LUHMES (cell line): ENCODE measurements around a stretch of chr16.

DNA sequence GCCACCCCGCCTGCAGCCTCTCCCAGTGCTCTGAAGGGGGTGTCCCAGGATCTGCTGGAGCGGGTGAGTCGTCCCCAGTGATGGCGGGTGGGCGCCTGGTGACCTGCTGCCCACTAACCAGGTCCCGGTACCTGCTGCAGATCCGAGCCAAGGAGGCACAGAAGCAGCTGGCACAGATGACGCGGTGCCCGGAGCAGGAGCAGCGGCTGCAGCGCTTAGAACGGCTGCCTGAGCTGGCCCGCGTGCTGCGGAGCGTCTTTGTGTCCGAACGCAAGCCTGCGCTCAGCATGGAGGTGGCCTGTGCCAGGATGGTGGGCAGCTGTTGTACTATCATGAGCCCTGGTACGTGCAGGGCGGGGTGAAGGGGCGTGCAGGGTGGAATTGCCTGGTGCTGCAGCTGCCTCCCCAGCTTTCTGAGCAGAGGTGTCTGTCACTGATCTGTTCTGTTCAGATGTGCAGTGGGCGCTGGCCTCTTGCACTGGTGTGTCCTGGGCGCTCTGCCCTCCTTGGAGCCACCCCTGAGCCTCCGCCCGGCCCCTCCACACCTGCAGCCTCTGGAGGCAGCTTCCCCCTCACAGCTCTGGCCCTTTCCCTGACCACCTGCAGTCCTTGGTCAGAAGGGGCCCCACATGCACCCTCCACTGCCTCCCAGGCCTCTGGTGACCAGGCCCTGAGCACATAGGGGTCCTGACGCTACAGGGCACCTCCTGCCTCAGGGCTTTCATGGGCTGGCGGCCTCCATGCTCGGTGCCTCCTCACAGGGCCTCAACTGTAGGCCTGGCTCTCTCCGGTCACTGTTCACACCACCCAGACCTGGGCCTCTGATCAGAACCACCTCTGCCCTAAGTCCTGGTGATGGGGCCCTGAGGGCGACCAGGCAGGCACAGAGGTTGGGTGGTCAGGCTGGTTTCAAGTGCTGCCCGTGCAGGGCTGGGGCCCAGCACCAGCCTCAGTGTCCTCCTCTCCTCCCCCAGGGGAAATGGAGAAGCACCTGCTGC is 3.9 kb downstream of the CDT1 start:
- PRO-cap = no peak

GRCh38 chr16:88871217-88872163 is 5.0 kb upstream of the PABPN1L start:
- PRO-cap = no peak

DNA sequence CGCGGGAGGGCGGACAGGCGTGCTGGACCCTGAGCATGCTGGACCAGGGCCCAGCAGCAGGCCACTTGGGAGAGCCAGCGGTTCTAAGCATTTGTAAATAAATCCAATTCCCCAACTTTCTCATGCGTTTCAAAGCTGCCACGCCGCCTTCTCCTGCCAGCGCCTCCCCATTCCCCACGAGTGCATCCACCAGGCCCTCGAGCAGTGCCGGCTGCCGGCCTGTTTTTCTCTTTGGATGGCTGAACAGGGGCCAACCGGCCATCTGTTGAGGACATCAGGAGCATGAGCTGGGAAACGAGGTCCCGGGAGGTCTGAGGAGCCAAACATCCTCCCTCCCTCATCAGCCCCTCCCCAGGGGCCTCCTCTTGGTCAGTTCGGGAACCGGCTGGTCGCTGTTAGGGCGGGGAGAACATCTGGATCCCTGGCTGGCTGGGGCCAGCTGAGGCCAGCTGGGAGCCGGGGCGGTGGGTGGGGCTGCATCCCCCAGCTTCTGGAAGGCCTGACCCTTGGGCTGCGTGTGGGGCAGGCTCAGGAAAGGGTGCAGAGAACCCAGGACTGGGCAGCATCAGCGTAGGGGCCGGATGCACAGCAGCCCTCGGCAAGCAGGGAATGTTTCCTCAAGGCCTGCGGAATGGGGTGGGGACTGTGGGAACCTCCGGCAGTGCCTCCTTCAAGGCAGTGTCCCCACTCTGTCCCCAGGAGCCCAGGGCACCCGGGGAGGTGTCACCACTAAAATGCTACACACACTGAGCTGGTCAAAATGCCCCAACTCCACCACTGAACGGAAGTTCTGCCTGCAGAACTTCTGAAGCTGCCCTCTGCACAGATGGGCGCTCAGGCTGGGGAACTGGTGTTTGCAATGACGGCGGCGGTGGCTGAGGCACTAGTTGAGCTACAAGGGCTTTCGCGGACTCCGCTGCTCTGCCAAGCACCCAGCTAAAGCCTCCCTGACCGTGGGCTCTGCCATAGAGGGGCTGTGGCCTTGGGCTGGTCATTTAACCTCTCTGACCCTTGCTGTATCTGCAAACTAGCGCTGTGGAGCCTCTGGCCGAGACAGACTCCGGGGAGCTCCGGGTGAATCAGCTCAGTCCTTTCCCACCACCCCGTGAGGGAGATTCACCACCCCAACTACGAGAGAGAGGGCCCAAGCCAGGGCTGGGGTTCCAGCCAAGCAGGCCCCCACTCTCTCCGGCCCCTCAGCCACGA is 21.0 kb upstream of the PABPN1L start:
- PRO-cap = no peak

DNA sequence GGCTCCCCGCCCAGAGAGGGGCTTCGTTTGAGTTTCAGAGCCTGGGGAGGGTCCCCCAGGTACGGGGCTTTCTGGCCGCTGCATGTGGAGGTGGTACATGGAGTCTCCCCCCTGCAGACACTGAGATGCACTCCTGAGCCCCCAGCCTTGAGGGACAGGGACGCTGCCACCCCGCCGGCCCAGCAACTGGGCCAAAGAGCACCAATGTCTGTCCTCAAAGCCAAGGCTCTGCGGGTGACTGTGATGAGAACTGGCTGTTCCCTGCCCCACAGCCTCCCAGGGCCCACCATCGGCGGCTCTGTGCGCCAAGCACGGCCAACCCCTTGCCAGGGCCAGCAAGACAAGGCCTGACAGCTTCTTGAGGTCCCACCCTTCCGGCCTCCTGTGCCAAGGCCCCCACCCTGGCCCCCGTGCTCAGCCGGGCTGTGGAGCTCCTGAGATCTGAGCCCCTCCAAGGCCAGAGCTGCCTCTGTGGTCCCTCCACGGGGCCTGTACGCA is 34.2 kb upstream of the PABPN1L start:
- PRO-cap = no peak

- PRO-cap = bidirectional peak, plus-strand start at chr16:88993294, minus-strand start at chr16:88993091
Observed at GRCh38 chr16:88992512-88993723, 15.9 kb upstream of the CBFA2T3 start.

DNA sequence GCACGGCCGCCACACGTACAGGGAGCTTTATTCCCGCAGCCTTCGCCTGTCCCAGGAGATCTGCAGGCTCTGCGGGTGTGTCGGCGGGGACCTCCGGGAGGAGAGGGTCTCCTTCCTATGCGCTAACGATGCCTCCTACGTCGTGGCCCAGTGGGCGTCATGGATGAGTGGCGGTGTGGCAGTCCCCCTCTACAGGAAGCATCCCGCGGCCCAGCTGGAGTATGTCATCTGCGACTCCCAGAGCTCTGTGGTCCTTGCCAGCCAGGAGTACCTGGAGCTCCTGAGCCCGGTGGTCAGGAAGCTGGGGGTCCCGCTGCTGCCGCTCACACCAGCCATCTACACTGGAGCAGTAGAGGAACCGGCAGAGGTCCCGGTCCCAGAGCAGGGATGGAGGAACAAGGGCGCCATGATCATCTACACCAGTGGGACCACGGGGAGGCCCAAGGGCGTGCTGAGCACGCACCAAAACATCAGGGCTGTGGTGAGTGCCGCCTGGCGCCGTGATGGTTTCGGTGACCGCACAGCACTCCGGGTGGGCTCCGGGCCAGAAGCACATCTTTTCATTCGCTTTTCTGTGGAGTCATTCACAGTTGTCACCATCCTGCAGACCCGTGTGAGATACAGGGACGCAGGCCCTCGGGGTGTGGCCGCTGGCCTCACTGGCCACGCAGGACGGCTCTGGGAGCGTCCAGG is 7.4 kb downstream of the ACSF3 start:
- PRO-cap = no peak

- PRO-cap = no peak
Observed at GRCh38 chr16:89154741-89155619, 16.6 kb upstream of the CDH15 start.

DNA sequence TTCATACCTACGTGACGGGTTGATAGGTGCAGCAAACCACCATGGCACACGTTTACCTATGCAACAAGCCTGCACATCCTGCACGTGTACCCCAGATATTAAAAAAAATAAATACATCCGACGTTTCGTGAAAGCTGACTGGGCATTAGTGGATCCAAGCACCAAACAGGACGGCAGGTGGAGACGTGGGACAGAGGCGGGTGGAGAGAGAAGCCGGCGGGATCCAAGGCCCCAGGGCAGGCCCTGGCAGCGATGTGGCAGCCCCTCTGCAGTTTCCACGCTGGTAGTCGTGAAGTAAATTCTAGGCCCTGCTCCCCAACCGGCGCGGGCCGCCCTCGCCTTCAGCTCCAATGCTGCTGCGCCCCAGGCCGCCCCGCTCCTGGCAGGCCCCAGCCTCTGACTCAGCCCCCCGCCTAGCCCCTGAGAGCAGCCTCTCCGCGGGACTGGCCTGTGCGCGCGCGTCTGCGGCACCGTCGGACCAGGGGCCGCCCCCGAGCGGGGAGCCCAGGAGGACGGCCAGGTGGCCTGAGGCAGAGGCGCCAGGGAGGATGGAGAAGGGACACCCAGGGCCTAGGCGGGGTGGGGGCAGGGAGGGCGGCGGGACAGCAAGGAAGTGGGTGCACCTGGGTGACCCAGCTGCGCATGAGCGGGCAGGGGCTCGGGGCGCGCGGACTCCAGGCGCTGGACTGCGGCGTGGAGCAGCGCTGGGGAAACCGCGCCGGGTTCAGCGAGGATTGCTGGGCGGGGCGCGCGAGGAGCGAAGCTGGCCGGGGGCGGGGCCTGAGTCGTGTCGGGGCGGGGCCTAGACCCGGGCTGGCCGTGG is 29.4 kb downstream of the ZNF778 start:
- PRO-cap = bidirectional peak, plus-strand start outside the sequence, minus-strand start at position 737 of the sequence

GRCh38 chr16:89256424-89257777 is 39.4 kb downstream of the ZNF778 start:
- PRO-cap = unidirectional peak, plus-strand start at chr16:89257130

- PRO-cap = no peak
Observed at GRCh38 chr16:89282270-89282870, 64.9 kb downstream of the ZNF778 start.

- PRO-cap = no peak
Observed at GRCh38 chr16:89292197-89293075, 74.9 kb downstream of the ZNF778 start.

- PRO-cap = no peak
Observed at GRCh38 chr16:89323527-89324221, 106.2 kb downstream of the ZNF778 start.

DNA sequence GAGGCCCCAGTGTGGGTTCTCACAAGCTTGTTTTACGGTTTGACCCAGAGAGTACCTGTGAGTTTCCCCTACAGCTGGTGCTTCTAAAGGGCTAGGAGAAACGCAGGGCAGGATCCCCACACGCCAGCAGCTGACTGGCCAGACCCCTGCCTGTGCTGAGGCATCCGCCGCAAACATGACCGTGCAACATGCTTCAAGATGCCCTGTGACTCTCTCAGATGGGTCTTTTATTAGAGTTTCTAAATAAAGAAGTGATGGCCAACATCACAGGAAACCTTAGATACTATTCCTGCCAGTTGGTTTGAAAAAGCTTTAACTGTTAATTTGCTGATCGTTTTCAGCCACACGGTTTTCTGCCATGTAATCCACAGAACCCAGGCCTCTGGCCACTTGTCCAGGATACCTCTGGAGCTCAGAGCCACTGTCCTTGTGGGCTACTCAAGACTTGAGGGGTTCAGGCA is 118.3 kb downstream of the ZNF778 start:
- PRO-cap = no peak

- PRO-cap = no peak
Observed at GRCh38 chr16:89378592-89379397, 111.6 kb downstream of the ANKRD11 start.

DNA sequence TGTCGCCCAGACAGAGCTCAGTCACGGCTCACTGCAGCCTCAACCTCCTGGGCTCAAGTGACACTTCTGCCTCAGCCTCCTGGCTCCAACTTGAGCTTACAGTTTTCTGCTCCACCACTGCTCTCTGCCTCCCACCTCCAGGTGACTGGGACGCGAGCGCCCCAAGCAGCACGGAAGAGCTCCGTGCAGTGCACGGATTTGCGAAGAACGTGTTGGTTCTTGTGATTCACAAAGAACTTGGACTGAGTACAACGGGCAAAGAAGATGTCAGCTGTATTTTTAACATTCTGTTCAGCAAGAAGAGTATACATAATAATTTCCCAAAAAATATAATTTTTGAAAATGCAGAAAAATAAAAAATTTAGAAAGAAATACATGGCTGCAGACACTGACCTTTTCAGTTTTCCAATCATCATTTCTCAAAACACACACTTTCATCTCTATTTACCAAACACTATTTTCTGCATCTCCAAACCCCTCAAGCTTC is 110.8 kb downstream of the ANKRD11 start:
- PRO-cap = no peak

DNA sequence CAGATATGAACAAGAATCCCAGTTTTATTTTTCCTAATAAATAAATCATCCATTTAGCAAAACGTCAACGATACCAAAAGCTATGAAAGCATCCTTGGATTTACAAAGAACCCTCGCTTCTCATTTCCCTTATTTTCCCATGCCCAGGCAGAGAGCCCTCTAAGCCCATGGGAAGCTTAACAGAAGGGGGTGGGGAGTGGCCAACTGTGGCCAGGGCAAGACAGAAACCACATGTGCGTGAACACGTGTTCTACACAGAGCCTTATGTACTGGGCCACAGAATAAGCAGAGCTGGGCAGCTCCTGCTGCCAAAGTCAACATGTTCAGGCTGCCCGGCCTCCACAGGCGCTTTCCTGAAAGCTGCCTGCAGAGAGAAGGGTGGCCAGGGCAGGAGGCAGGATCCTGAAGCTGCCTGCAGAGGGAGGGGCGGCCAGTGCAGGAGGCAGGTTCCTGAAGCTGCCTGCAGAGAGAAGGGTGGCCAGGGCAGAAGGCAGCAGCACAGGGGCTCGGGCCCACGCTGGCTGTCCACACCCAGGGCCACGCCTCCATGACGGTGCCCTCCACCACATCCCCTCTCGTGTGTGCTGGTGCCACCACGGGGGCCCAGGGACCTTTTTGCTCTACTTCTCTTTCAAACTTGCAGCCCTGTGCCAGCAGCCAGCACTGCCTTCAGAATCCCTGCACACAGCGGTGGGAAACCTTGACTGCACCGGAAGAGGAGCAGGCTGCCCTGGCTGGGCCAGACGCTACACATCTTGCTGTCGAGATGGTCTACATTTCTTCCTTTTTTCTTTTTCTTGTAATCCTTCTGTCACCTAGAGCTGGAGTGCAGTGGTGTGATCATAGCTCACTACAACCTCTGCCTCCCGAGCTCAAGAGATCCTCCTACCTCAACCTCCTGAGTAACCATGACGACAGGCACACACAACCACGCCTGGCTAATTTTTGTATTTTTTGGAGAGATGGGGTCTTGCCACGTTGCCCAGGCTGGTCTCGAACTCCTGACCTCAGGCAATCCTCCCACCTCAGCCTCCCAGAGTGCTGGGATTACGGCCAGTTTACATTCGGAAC is 79.4 kb downstream of the ANKRD11 start:
- PRO-cap = unidirectional peak, plus-strand start at position 294 of the sequence

DNA sequence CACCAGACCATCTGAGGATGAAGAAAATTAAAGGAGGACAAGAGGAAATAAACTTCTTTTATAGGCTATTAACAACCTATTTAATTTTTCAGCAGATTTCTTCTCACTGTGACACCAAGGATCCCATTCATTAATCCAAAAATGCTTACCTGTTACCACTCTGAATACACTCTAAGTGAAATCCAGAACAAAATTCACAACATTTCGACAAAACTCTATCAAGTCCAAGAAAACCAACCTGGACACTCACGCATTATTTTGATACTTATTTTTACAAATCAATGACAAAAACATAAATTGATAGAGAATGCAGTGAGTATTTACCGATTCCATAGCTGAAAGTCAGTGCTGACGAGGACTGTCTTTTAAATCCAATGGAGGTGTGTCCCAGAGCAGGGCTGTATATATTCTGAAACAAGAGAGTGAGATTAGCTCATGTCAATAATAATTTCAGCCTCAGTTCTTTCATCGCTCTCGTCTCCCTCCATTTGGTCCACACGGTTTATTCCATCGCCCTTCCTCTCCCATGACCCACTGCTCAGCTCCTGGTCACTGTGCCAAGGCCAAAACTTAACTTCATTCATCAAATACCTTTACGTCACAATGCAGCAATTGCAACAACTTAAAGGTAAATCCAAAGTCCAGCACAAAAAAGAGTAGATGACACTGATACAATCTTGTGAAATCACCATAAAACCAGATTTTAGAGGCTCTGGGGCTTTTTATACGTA is 72.2 kb downstream of the ANKRD11 start:
- PRO-cap = no peak

GRCh38 chr16:89446539-89447186 is 43.7 kb downstream of the ANKRD11 start:
- PRO-cap = no peak

DNA sequence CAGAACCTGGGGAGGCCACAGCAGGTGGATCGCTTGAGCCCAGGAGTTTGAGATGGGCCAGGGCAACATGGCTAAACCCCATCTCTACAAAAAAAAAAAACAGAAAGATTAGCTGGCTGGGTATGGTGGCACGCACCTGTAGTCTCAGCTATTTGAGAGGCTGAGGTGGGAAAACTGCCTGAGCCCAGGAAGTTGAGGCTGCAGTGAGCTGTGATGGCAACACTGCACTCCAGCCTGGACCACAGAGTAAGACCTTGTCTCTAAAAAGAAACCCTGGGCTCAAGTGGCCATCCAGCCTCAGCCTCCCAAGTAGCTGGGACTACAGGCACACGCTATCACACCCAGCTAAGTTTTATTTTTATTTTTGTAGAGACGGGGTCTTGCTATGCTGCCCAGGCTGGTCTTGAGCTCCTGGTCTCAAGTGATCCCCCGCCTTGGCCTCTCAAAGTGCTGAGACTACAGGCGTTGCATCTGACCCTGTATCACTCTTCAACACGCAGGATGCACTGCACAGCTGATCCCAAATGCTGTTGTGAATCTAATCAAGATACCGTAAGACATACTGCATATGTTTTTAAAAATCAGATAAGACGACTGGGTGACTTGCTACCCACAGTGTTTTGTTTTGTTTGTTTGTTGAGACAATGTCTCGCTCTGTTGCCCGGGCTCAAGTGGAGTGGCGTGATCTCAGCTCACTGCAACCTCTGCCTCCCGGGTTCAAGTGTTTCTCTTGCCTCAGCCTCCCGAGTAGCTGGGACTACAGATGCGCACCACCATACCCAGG is 23.0 kb downstream of the ANKRD11 start:
- PRO-cap = no peak

- PRO-cap = no peak
Observed at GRCh38 chr16:89469290-89469685, 21.1 kb downstream of the ANKRD11 start.